Left common carotid artery plus branches (tissue), 1 donor: Measurements from ENCODE around the gene ATP11A.

GRCh38 chr13:110810115-110810520, 96.6 kb downstream of the ING1 start:
- PRO-cap = no peak

- PRO-cap = no peak
Measured at GRCh38 chr13:110811089-110811703, 97.7 kb downstream of the ING1 start.

DNA sequence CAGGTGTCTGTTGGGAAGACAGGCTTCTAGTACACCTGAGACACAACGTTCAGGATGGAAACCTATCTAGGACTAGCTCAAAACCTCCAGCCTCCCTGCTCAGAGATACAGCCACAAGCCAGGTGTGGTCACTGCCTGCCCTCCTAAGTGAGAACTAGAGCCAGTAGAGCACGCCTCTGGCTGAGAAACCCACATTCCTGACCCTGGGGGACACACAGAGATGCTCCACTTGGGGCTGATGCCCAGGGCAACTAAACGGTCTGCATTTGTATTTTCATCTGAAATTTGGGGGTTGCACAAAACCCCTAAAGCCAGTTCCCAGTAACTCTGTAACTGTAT, 28.0 kb downstream of the ANKRD10 start:
- PRO-cap = no peak

DNA sequence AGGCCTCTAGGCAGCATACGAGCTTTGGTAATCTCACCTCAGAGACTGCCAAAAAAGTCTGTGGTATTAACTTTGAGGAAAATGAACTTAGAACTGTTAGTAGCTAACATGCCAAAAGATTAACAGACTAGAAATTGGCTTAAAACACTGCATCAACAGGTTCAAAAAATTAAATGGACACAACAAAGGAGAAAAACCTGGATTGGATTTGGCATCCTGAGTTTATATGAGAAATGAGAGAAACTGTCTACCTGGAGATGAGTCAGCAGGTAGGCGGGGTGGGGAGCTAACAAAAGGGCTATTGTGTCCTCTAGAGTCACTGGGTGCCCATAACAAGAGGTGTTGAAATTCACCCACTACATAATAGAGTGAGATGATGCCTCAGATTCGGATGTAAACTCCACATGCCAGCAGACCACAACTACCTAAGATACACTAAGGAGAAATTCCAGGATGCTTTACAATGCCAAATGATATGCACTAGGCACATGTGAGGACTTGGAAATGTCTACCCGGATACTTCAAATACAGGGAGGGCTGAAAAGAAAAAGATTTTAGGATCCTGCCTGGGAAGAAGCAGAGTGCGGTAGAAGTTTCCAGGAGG, 6.4 kb downstream of the ANKRD10 start:
- PRO-cap = no peak

DNA sequence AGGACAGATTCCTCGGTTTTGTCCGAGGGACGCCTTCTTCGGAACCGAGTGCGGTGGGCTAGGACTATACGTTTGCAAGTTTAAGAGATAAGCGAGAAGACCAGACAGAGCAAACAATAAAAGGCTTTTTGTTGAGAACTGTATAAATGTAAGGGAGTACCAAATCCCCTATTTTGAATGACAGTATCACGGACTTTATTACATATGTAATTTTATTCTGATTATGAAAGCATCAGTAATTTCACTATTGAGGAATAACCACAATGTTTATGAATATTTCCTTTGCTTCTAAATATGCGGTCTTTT, 1.1 kb upstream of the ANKRD10 start:
- PRO-cap = no peak

DNA sequence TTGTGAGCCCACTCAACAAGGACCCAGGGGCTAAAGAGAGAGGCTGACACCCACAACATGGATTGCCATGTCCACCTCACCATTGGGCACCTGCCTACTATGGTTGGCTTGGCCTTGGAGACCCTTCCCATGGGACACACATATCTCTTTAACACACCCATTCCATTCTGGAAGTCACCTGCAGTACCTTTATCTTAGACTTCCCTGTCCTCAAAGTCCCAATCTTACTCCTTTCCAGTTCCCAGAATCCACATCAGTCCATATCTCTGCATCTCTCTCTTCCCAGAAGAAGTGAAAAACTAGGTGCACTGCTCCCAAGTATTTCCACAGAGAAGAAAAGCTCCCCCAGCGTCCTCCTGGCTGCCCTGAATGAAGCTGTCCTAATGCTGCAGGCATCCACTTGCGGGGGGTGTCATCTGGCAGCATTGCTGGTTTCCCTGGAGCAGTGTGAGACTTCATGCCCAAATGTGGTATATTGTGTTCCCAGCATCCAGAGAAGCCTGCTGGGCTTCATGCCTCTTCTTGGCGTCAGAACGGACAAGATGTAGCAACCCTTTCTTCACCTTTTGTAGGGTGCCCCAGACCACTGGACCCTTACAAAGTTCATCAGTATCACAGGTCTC, 33.0 kb upstream of the ARHGEF7 start:
- PRO-cap = no peak

DNA sequence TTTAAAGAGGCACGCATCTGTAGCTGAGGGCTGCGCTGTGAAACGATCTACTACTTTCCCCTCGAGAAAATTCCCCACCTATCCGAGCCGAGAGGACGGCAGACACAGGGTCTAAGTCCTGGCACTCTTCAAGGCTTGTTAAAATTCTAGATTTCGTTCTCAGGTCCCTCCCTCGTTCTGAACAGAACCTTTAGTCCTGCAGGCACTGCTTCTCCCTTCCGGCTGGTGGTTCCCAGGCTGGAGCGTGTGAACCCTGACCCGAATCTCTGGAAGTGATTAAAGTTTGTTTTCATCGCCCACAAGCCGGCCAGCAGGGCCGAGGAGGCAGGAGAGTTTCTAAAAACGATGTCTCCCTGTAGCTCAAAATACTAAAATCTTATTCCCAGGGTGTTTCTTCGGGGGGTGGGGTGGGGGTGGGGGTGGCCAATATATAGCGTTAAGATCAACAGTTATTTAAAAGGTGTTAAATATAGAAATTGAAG, 1.1 kb downstream of the ARHGEF7 start:
- PRO-cap = unidirectional peak, minus-strand start at position 110 of the sequence; unidirectional peak, minus-strand start at position 179 of the sequence; unidirectional peak, minus-strand start at position 224 of the sequence

GRCh38 chr13:111210346-111211075, 95.4 kb downstream of the ARHGEF7 start:
- PRO-cap = no peak

DNA sequence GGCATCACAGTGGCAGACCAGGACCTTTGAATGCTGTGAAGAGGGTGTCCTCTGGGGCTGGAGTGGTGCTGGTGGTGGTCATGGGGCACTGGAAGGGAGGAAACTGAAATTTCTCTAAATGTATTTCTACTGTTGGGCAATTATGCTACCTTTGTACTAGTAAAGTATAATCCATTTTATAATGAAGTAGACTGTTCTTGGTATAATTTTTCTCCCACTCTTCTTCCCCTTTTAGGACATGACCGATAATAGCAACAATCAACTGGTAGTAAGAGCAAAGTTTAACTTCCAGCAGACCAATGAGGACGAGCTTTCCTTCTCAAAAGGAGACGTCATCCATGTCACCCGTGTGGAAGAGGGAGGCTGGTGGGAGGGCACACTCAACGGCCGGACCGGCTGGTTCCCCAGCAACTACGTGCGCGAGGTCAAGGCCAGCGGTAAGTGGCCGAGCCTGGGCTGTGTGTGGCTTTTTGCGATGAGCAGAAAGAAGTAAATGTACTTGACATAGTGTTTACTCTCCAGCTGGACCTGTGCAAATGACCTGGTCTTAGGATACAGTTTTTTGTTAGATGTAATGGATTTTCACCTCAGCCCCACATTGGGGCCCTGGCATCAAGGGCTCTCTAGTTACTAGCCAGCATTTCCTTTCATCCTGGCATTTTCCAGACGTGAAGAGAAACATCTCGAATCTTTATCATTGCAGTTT, 102.5 kb downstream of the ARHGEF7 start:
- PRO-cap = no peak

DNA sequence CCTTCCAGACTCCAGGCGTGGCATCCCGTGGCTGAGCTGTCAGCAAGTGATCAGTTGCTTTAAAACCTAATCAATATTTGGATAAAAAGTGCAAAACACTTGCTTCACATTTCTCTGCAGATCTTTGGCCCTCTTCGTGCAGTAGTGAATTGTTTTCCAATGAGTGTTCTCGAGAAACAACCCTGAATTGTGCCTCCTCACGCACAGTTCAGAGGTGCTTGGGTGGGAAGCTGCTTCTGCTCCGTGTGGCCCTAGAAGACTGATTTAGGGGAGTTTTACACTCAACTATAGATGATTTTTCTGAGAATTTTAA, 39.8 kb upstream of the TEX29 start:
- PRO-cap = no peak

DNA sequence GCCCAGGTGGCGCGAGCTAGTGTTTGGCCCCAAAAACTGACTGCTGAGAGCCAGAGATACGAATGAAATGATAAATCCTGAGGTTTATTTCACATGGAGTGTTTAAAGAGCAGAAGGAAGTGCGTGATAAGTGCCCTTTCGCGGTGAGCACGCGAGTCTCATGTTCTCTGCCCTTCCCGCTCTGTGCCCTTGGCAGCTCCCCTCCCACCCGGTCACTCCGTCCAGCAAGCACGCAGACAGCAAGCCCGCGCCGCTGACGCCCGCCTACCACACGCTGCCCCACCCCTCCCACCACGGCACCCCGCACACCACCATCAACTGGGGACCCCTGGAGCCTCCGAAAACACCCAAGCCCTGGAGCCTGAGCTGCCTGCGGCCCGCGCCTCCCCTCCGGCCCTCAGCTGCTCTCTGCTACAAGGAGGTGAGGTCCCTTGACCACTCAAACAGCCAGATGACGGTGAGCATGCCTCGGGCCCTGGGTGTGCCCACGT, 37.5 kb upstream of the TEX29 start:
- PRO-cap = no peak

DNA sequence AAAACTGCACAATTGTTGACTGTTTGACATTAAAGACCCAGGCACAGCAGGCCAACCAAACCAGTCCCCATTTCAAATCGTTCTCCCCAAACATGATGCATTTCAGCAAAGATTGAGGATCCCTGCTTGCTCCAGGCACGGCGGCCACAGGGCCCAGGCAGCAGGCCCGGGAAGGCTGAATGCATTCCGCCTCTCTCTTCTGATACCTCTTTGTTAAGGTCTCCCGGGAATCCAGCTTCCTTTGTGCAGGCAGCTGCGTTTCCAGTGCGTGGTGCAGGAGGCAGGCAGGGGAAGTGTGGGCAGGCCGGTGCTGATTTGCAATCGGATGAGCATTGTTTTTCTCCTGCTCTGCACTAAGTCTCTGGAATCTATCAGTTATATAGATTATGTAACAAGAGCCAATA, 337.7 kb downstream of the TEX29 start:
- PRO-cap = no peak

DNA sequence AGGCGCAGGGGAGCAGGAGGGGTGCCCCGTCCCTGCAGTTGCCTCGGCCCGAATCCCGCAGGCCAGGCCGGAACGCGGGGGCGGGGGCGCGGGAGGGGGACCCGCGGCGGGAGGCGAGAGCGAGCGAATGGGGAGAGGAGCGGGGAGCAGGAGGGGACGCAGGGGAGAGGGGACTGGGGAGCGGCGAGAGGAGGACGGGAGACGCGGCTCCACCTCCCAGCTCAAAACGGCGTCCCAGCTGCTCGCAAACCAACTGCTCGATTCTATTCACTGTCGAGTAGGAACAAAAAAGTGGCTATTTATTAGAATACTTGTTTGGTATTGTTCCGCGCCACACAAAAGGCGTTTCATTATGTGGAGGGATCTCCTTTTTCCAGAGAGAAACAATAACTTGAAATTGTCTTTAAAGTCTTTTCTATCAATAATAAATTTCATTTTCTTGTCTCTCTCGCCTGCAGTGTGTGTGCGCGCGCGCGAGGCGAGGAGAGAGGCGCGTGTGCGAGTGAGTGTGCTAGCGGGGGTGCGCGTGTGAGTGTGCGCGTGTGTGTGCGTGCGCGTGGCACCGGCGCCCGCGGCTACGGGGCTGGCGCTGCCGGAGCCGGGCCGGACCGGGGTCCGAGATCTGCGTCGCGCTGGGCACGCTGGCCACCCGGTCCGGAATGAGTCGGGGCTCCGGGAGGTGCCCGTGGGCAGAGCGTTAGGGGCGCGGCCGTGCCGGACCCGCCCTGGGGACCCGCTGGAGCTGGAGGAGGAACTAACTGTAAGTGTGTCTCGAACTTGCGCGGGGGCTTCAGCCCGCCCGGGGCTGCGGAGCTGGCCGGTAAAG, 10.5 kb upstream of the SOX1 start:
- PRO-cap = no peak

DNA sequence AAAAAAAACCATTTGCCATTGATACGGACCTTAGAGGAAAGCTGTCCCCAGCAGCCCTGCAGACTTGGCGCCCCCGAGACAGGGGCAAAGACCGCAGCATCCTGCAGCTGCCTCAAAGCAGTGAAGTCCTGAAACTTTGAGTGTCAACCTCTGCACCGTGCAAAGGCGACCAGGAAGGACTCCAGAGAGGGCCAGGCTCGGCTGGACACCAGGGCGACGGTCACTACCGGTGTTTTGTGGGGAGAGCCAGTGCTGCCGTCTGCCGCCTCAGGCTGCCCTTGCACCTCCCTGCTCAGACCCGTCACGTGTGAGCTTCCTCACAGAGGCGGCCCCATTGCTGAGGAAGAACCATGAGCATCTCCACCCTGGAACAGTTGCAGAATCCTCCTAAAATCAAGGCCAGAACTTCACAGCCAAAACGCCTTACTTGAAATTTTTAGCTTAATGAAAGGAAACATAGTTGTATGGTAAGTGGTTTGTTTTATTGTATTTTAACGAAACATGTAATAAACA, 146.6 kb upstream of the SPACA7 start:
- PRO-cap = no peak

DNA sequence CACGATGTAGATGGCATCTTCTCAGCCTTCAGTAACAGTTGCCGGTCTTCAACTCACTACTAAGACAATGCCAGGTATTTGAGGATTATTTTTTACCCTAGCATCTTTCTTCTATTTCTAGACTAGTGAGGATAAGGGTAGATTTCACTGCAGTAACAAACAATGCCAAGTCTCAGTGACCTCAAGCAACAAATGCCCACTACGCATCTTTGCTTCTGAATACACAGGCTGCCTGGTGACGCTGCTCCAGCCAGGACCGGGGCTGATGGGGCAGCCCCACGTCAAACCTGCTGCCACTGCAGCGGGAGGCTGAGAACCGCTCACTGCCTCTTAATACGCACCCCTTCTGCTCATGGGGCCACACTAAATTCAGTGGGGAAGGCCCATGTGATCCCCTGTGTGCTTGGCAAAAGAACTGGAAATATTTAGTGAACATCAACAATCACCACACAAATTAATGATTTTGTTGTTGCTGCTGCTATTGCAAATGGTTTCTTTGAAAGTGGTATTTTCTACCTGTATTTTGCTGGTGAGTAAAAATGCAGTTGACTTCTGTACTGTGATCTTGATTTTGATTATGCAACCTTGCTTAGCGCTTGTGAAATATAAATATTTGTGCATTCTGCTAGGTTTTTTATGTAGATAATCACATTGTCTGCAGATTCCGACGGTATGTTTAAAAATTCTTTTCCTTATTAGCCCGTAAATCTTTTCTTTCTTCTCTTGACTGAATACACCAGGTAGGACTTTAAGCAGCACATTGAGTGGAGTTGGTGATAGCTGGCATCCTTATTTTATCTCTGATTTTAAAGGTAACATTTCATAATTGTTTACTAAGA, 139.5 kb upstream of the SPACA7 start:
- PRO-cap = no peak

GRCh38 chr13:112247917-112248875, 128.0 kb upstream of the SPACA7 start:
- PRO-cap = no peak

GRCh38 chr13:112688955-112689473, 824 bp upstream of the ATP11A start:
- PRO-cap = no peak

DNA sequence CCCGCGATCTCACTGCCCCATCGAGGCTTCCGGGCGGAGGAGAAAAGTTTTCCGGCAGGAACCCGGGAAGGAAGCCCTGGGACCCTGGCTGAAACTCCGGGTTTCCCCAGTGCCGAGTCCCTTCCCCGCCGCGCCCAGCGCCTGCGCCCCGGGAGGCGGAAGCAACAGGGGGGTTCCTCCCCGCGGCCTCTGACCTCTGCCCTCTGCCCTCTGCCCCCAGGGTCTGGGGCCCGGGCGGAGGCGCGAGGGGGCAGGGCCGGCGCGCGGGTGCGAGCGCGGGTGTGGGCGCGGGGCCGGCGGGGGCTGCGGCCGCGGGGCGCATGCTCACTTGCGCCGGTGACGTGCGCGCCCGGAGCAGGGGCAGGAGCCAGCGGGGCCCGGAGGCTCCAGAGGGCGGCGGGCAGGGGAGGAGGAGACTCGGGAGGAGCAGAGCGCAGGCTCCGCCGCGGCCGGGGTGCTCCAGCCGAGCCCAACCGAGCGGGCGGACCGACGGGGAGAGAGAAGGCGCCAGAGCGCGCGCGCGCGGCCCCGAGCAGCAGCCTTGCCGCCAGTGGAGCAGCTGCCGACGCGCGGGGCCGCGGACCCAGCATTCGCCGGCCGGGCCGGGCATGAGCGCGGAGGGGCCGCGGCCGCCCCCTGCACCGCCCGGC, at the start of gene ATP11A:
Gene ATP11A (plus strand): TSS at position 389 of the 650 bp plus-strand sequence.
- PRO-cap = bidirectional peak, plus-strand start at position 389 of the sequence, minus-strand start at position 143 of the sequence

- PRO-cap = no peak
Measured at GRCh38 chr13:112735491-112735910, 45.7 kb downstream of the ATP11A start.

DNA sequence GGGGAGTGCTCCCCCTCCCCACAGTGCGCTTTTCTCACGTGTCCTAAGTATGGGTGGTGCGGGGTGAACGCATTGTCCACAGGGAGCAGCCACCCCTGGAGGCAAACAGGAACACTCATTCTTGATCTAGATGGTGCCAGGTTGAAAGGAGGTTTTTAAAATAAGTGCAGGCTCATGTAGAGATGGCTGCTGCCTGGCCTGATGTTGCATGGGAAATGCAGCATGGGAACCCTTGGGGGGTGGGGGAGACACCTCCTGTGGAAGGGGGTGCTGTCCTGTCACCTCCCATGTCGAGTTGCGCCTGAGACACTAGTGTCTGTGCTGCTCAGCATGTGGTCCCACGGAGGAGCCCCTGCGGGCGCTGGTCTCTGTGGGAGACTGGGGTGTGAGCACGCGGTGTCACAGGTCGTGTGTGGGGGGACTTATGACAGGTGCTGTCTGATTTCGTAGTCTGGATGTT, 52.2 kb downstream of the ATP11A start:
- PRO-cap = no peak